CD14-positive monocyte (primary cell): Measurements from ENCODE around the genes HNF1B and SRCIN1.

GRCh38 chr17:37400692-37401065 is 6.0 kb downstream of the ACACA start:
- CAGE, long polyA plus RNA, result no peak

DNA sequence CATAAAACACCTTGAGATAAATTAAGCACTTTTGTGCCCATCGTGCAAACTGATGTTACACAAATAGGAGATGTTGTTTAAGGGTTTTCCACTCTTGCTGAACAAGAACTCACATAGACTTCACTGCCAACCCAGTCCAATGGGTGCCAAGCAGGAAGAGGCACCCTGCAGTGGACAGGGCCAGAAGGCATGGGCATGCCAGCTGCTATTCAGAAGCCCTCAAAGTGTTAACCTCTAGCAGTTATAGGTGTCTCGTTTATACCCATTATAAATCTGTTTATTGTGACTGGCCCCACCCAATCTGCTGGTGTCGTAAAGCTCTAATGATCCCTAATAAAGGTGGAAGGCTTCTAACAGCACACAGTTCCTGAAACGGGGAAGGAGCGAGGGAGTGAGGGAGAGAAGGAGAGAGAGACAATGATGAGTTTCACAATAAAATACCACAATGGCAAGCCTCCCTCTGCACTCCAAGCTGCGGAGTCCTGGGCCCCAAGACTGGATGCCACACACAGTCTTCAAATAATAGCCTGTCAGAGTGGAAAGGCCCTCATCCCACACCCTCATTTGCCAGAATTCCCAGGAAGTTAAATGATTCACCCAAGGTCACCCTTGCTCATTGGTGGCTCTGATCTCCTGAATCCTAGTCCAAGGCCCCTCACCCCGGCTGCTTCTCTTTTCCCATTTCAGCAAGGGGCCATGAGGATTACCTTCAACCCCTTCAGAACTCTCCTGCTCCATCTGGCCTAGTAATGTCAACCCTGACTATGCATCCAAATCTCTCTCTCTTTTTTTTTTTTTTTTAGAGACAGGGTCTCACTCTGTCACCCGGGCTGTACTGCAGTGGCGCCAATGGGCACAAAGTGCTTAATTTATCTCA is 23.7 kb downstream of the HNF1B start:
- CAGE, long polyA plus RNA, result no peak

DNA sequence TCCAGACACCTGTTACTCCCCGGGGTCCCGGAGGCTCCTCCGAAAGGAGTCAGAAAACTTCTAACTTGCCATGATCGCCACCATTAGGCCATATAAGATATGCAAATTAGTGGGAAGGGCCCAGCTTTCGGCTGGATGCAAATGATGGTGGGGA is at the start of gene HNF1B:
Gene HNF1B (minus strand): TSS at position 62 of the 154 bp plus-strand sequence.
- CAGE, long polyA plus RNA, result no peak

GRCh38 chr17:37759040-37759807 is 14.4 kb upstream of the HNF1B start:
- CAGE, long polyA plus RNA, result no peak

DNA sequence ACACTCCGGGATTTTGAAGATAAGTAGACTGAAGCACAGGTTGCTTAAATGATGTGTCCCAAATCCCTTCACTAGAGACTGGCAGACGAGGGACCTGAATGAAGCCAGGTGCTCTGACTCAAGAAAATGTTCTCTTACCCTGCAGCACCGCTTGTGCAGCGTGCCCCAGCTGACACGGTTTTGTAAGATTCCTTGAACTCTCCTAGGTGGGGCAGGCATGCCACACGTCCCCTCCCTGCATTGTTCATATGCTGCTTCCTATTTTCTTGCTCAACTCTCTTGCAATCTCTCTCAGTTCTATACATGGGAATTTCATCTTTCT is 22.1 kb upstream of the HNF1B start:
- CAGE, long polyA plus RNA, result no peak

GRCh38 chr17:38425671-38426217 is 2.5 kb upstream of the ARHGAP23 start:
- CAGE, long polyA plus RNA, result no peak

DNA sequence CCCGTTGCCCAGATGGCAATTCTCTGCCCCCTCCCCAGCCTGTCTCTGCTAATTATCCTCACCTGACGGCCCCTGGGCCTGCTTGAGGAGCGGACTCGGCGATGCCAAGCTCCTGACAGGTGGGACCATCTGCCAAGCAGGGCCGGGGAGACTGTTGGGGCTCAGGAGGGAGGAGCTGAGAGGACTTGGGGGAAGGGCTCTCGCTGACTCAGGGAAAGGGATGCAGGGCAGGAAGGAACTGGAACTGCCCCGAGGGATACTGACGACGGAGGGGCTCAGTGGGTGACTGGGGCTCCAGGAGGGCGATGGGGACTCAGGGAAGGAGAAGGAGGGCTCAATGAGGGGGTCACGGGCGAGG is 46.8 kb downstream of the SRCIN1 start:
- CAGE, long polyA plus RNA, result no peak

- CAGE, long polyA plus RNA, result no peak
These were observed 41.8 kb downstream of the SRCIN1 start for GRCh38 chr17:38563880-38564389.

DNA sequence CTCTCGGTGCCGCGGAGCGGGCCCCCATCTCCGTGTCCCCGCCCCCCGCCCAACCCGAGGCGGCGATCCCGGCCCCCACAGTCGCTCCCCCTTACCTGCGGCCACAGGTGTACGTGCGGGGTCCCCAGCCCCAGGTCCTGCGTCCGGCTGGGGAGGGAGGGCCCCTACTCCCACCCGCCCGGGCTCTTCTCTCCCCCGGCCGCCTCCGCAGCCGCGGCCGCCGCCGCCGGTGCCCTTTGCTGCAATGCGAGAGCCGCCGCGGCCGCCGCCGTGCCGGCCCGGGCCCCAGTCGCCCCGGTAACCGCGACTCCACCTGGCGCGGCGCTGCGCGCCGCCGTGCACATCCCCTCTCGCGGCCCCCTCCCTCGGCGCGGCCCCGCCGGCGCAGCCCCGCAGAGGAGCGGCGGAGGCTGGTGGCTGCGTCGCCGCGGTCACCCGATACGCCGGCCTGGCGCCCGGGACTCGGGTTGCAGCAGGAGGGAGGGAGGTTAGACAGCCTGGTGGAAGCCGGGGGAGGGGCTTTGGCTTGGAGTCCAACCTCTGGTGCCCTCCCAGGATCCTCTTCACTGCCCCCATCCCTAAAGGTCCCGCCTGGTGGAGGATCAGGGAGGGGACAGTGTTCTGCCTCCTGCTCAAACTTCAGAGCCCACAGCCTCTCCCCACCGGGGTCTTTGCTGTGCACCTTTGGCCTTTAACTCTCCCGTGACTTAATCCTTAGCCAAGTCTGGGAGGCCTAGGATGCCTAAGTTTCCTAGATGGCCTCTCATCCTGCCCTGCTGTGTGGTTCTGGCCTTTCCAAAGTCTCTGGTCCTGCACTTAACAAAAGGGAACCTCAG is 33.0 kb downstream of the SRCIN1 start:
- CAGE, long polyA plus RNA, result no peak

- CAGE, long polyA plus RNA, result no peak
These were observed 14.4 kb downstream of the SRCIN1 start for GRCh38 chr17:38591344-38591811.

DNA sequence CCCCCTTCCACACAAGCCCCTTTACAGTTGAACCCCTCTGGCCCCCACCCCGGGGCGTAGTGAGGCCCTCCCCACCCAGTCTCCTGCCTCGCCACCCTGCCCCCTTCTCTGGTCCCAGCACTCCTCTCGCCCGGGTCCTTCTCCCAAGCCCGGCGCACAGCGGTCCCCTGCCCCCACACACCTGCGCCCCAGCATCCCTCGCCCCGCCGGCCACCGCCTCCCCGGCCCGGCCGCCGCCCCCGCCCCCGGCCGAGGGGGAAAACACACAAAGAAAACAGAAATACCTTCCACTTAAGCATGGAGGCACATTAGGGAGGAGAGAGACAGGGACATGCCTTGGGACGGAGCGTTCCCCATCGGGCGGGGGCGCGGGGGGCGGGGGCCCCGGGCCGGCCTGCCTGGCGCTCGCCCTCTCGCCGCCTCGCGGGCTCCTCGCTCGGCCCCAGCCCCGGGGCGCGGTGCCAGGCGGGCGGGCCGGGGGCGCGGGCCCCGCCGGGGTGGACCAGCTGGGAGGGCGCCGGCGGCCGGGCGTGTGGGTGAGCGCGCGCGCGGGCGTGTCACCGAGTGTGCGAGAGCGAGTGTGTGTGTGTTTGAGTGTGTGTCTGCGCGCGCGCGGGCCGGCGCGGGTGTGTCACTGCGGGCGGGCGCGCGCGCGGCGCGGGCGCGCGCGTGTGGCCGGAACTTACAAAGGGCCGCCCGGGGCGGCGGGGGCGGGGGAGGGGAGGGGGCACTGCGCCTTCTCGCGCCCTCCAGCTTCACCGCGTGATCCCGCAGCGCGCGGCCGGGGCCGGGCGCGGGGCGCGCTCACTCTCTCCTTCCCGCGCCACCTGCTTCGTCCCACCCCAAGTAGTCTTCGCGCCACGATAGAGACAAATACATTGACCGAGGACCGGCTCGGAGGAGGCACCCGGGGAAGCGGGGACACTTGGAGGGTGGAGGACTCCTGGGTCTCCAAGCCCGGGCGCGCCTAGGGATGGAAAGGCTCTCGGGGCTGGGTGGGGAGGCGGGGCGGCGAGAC is at the start of gene SRCIN1:
Gene SRCIN1 (minus strand): TSS at position 604 of the 1,018 bp plus-strand sequence.
- CAGE, long polyA plus RNA, result no peak

GRCh38 chr17:38701281-38701873 is 3.7 kb upstream of the MLLT6 start:
- CAGE, long polyA plus RNA, result no peak

- CAGE, long polyA plus RNA, result no peak
These were observed 10.1 kb upstream of the CISD3 start for GRCh38 chr17:38719674-38720739.

DNA sequence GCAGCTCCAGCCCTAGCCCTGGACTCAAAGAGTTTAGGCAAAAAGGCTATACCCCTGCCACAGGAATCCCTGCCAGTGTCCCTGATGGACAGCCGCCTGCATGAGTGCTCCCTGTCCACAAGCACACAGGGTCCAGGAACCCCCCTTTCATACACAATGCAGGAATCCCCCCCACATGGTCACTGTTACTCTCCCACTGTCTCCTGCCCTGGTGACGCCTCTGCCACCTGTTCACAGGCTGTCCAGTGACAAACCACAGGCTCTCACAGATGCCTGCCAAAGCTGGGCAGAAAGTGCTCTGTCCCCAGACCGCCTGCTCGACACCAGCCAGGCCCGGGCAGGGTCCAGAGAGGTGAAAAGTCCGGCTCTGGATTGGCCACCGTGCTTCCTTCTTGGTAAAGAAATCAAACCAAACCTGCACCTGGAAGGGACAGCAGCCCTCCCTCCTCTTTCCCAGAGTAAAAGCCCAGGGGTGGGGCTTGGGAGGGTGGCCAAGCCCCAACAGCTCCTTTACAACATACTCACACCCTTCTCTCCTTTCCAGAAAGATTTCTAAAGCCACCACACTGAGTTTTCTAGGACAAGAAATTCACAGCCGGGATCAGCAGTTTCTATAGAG is 6.3 kb downstream of the PCGF2 start:
- CAGE, long polyA plus RNA, result no peak

- CAGE, long polyA plus RNA, result no peak
These were observed 607 bp upstream of the PCGF2 start for GRCh38 chr17:38748723-38749162.

- CAGE, long polyA plus RNA, result no peak
These were observed 278 bp downstream of the PSMB3 start for GRCh38 chr17:38752896-38753142.

- CAGE, long polyA plus RNA, result start-site peak on the minus strand at chr17:38852626-38852668, 257 and 464 reads in 2 replicates
These were observed 715 bp downstream of the RPL23 start for GRCh38 chr17:38852424-38853587.

- CAGE, long polyA plus RNA, result no peak
These were observed 33.7 kb downstream of the LASP1 start for GRCh38 chr17:38903441-38903989.

- CAGE, long polyA plus RNA, result no peak
These were observed 59.8 kb upstream of the FBXO47 start for GRCh38 chr17:39026921-39027390.

GRCh38 chr17:39406339-39407361 is 5.2 kb upstream of the FBXL20 start:
- CAGE, long polyA plus RNA, result no peak